Progenitor cell of endocrine pancreas (in vitro differentiated cells): ENCODE measurements around a stretch of chr21.

- PRO-cap = no peak
These were observed 5419.7 kb upstream of the TPTE start for GRCh38 chr21:5101655-5102154.

GRCh38 chr21:6369823-6370529 is 4151.4 kb upstream of the TPTE start:
- PRO-cap = bidirectional peak, plus-strand start at chr21:6370040, minus-strand start at chr21:6369985

DNA sequence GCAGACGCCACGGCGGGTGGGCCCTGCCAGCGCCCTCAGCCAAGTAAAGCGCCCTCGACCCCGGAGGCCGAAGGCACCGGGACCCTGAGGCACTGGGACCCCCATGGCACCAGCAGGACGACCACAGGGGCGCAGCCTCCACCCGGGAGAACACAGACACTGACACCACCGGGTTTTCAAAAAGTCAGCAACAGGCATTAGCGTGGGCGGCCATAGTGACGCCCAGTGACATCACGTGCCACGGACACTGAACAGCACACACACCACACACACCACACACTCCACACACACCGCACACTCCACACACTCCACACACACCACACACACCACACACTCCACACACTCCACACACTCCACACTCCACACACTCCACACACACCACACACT is 3956.3 kb upstream of the TPTE start:
- PRO-cap = no peak

- PRO-cap = no peak
These were observed 1869.7 kb upstream of the TPTE start for GRCh38 chr21:8651671-8652029.

GRCh38 chr21:9839055-9839847 is 682.1 kb upstream of the TPTE start:
- PRO-cap = no peak

- PRO-cap = no peak
These were observed 134.1 kb downstream of the LIPI start for GRCh38 chr21:14076450-14077169.

DNA sequence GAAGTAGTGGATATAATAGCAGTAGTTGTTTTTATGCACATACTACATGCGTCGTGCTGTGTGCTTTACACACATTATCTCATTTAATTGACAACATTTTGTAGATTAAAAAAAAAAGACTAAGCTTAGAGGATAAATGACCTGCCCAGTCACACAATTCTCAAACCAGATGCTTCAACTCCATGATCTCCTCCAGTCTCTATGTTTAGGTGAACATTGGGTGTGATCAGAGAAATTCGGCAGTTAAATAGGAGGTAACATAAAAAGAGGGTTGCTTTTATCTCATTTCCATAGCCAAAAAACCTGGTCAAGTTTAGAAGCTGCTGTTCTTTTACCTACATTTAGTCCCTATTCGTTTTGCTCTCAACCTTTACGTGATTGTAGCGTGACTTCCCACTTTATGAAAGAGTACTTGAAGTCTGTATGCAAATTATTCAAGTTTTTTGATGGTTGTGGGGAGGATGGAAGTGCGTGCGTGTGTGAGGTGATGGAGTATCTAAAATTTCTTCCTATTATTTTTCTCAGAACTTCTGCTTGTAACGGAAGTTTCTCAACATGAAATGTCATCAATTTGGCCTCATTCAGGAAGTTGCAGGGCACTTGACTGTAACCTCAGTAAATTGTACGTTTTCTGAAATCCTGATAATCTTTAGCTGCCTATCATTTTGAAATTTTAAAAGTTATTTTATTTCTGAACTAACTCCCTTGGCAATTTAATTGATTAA is 64.1 kb downstream of the SAMSN1 start:
- PRO-cap = no peak

- PRO-cap = no peak
These were observed 4.1 kb upstream of the SAMSN1 start for GRCh38 chr21:14550079-14550675.

GRCh38 chr21:14675625-14676056 is 129.5 kb upstream of the SAMSN1 start:
- PRO-cap = no peak

DNA sequence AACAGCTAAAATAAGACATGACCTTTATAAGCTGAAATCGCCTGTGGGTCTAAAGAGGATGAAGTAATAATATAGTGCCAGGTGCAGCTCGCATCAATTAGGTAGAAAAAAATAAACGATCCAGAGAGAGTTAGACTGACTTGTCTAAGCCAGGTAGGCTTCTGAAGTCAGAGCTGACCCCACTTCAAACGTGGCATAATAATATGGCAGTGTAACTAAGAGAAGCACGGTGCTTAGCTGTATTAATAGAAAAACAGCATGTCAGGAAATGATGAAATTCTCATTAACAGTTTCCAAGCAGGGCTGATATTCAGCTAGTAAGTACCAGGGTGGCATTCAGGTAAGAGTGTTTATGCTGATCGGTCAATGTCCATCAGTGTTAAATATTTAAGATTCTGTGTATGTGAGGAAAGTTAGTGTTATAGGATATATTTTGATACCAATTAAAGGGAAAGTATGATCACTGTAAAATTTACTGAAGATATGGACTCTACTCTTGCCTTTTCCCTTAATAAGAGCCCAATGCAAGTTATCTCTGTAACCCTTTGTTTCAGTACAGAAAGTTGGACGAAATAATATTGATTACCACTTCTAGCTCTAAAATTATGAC is 145.9 kb upstream of the SAMSN1 start:
- PRO-cap = no peak

DNA sequence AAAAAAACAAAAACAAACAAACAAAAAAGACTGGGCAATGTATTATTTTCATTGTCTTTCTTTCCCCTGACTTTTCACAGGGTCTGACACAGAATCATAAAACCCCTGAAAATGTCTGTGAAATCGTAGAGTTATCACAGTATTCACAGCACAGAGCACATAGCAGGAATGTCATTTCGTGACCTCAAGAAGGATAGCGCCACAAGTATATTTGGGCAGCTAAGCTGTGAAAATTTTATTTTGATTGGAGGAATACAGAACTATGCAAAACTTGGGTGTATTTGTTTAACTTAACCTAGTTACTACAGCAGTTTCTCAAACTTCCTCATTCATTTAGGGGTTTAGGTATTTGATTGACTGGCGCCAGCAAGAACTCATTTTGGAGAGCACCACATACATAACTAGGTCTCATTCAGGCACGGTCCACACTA is 154.9 kb upstream of the NRIP1 start:
- PRO-cap = no peak

DNA sequence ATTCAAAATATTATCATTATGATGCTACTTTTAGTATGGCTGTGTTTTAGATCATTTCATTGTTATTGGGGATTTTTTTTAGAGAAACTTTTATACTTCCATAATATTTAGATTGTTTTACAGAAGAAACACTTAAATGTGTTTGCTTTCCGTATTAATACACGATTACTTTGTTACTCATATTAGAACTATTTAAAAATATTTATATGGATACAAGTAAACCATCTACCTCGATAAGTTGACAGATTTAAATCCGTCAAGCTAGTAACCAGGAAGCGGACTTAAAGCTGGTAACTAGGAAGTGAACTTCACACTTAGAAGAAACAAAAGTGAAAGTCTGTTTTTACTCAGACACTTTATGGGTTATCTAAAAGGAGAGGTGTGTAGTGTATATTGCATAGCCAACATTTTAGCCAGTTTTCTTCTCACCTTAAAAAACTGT is 2.4 kb downstream of the USP25 start:
- PRO-cap = no peak

DNA sequence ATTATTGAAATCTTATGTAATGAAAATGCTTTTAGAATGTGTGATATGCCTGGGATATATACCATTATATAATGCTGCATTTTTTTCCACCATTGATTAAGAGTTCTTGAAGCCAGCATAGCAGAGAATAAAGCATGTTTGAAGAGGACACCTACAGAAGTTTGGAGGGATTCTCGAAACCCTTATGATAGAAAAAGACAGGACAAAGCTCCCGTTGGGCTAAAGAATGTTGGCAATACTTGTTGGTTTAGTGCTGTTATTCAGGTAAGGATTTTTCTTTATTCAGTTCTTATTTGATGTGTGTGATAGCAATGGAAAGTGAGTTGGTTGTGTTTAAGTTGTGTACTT is 61.6 kb downstream of the USP25 start:
- PRO-cap = no peak

GRCh38 chr21:15885532-15886038 is 155.8 kb downstream of the USP25 start:
- PRO-cap = no peak

GRCh38 chr21:16084790-16085440 is 355.1 kb downstream of the USP25 start:
- PRO-cap = no peak

DNA sequence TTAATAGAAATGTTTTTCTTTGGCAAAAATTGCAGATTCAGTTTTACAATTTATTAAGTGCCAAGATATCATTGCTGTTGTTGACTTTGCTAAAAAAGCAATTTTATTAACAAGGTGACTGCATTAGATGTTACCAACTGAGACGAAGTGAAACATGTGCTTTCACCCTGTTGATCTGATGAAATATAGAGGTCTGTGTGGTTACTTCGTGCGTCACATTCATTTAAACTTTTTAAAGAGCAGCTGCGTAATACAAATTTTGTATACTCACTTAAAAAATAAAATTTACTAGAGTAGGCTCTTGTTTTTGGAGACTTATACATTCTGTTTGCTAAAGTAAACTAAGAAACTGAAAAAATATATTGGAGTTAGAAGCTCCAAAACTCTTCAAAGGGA is 465.8 kb downstream of the USP25 start:
- PRO-cap = no peak

GRCh38 chr21:16533617-16534189 is 803.9 kb downstream of the USP25 start:
- PRO-cap = no peak

- PRO-cap = no peak
These were observed 809.1 kb downstream of the USP25 start for GRCh38 chr21:16538956-16539203.

DNA sequence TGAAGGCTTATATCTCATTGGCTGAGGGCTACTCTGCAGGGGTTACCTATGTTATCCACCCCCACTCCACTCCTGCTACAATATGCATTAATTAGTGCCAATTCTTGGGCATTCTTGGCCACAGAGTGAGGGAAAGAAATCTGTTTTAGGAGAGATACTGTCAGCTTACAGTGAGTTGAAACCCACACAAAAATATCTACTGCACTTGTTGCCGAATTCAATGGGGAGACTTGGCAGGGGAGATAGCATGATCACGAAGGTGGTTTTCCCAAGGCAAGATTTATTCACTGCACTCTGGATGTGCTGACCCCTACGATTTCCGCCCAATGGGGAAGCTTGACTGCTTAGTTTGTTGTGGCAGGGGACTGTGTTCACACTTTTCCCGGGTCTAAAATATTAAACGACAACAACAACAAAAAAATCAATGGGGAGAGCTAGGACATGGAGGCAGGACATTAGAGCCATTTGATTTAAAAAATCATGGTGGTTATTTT is 794.0 kb upstream of the CXADR start:
- PRO-cap = no peak

DNA sequence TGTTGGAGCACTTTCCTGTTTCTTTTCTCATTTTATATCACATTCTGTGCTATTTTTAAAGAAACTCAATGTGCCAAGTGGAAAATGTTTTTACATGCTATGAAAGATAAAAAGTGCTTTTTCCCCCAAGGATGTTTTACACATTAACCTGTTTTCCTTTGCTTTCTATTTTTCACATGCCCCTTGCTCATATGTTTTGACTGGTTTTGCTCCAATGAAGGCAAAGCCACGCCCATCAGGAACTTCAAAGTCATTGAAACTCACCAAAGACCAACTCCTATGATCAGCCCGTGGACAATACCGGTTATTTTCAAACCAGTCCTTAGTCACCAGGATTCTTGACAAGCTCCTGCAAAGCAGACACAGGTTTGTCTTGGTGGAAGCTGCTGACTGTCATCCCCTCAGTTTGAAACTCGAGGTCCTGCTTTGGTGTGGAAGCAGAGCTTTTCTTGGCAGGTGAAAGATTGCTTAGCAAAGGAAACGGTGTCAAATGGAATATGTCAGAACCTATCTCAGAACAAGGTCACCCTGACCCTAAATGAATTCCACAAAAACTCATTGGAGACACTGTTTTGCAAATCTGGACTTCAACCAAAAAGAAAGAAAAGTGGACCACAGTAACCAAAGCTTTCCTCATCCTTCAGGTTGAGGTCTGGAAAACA is 384.7 kb upstream of the CXADR start:
- PRO-cap = no peak